Left lung (tissue), 1 donor: ENCODE measurements around a stretch of chr5.

DNA sequence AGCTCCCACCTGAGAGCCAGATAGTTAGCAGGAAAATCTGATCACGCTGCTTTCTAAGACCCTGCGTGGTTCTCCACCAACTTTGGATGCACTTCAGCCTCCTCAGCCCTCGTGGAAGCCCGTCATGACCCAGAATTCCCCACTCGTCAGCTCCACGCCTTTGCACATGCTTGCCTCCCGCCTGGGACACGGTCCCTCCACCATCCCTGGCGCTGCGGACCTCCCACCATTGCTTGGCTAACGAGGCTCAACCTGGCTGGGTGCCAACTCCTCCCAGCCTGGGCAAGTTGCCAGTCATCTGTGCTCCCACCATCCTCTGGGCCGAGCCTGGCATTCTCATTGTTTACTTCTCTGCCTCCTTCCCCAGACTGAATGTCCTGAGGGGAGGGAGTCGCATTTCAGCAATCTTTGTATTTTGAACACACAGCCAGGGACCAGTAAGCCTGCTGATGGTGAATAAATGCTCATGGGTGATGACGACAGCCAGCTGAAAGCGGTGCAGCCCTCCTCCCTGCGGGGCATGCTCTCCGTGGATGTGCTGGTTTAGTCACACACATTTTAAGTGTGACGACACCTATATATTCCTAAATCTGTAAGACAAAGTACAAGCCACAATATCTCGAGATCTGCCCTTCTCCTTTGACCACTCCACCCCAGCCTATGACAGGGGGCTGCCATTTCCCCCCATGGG, 37.5 kb downstream of the ANKRD33B start:
- PRO-cap, result no peak

GRCh38 chr5:10601895-10602891, 38.3 kb downstream of the ANKRD33B start:
- PRO-cap, result no peak

DNA sequence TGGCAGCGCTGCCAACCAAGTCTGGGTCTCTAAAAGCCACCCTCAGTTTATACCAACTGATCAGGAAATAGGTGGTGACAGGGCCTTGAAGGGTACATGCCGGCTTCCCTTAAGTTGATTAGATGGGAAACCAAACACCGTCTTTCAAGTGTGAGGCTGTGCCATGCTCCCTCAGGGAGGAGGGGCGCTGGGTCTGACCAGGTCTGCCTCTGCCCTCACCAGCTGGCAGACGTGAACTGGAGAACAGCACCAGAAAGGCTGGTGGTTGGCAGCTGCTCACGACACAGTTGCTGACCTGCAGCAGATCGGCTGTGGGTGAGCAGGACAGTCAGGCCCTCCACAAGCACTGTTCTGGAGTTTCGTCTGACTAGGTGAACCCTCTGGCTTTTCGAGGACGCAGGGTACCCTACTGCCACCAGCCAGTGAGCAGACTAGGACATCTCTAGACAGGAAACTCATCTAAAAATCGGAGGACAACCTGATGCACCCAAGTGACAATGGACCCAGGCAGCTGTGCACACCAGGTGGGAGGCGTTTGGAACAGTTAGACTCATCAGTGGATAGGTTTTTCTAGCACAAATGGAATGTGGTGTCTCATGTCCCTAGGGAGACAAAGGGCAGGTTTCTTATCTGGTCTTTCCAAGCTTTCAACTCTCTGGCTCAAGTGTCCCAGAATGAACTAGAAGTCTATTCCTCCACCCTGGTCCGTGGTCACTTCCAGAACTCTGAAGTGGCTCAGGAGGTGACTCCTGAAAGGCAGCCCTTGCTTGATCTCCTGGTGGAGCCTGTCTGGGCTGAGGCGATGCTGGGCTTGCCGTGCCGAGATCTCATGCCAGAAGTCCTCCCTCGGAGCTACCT, 81.2 kb downstream of the DAP start:
- PRO-cap, result no peak

GRCh38 chr5:10699117-10699836, 61.8 kb downstream of the DAP start:
- PRO-cap, result no peak

GRCh38 chr5:10762261-10762948, 1.4 kb upstream of the DAP start:
- PRO-cap, result no peak

GRCh38 chr5:10831409-10831955, 70.4 kb upstream of the DAP start:
- PRO-cap, result no peak

DNA sequence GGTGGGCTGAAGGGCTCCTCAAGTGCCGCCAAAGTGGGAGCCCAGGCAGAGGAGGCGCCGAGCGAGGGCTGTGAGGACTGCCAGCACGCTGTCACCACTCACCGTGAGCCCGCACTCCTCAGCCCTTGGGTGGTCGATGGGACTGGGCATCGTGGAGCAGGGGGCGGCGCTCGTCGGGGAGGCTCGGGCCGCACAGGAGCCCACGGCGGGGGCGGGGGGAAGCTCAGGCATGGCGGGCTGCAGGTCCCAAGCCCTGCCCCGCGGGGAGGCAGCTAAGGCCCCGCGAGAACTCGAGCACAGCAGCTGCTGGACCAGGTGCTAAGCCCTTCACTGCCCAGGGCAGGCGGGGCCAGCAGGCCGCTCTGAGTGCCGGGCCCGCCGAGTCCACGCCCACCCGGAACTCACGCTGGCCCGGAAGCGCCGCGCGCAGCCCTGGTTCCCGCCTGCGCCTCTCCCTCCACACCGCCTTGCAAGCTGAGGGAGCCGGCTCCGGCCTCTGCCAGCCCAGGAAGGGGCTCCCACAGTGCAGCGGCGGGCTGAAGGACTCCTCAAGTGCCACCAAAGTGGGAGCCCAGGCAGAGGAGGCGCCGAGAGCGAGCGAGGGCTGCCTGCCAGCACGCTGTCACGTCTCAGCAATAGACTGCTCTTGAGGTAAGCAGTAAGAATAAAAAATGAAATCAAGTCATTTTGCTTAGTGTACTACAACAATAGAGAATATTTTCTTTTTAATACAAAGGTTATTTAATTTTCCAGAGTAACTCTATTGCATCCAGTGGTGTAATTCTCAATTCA, 670.4 kb upstream of the CTNND2 start:
- PRO-cap, result unidirectional peak, plus-strand start at position 54 of the sequence

- PRO-cap, result no peak
Measured at GRCh38 chr5:12624557-12625140, 720.4 kb upstream of the CTNND2 start.

DNA sequence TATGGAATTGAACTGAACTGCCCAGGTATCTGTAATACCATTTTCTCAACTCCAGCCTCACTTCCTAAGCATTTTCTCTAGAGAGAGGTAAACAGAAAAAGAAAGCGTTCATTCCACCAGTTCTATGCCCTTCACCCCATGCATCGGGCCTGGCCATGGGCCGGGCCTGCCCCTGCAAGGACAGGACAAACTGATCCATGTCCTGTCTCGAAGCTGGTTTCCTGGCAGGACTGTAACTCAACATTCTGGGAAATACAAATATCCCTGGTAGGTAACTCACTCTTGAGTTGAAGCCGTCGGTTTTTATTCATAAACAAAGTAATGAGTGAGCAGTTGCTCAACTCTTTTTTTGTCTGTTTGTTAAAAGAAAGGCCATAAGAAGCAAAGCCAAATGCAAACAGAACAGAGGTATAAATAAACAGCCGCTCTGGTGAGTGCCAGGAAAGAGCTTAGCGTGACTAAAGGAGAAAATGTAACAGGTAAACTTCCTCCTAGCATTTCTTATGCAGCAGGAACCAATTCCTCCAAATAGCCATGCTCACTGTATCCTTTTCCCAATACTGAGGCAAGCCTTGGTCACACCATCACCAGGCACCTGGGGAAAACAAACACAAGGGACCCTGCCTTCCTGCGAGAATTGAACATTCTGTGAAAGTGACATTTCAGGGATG, 64.4 kb upstream of the DNAH5 start:
- PRO-cap, result unidirectional peak, minus-strand start at position 232 of the sequence; bidirectional peak, plus-strand start at position 405 of the sequence, minus-strand start at position 232 of the sequence

DNA sequence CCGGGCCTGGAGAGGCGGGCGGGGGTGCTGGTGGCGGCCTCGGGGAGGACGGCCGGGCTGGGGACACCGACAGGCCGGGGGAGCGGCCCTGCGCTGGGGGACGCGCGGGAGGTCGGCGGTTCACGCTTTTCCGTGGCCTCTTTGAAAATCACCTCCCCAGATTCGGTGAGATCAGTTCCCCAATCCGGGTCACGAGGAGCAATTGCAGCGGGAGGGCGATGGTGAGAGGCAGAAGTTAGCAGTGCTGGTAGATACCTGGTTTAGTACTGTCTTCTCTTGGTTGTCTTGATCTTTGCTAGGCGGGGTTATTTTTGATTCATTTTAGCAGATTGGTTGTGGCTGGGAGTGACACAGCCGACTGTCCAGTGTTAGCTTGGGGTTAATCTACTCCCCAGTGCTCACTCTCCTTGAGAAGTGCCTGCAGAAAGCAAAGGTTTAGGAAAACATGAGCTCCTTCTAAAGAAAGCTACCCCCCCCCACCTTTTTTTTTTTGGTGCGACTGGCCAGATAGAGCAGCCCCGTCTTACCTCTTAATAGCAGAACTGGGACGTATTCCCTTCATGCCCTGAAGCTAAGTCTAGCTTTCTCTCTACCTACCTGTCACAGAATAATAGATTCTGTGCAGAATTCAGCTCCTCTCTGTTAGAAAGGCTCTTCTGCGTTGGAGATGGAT, 2.0 kb downstream of the TRIO start:
- PRO-cap, result bidirectional peak, plus-strand start at position 72 of the sequence, minus-strand start outside the sequence

- PRO-cap, result no peak
Measured at GRCh38 chr5:14156396-14157496, 13.6 kb downstream of the TRIO start.

DNA sequence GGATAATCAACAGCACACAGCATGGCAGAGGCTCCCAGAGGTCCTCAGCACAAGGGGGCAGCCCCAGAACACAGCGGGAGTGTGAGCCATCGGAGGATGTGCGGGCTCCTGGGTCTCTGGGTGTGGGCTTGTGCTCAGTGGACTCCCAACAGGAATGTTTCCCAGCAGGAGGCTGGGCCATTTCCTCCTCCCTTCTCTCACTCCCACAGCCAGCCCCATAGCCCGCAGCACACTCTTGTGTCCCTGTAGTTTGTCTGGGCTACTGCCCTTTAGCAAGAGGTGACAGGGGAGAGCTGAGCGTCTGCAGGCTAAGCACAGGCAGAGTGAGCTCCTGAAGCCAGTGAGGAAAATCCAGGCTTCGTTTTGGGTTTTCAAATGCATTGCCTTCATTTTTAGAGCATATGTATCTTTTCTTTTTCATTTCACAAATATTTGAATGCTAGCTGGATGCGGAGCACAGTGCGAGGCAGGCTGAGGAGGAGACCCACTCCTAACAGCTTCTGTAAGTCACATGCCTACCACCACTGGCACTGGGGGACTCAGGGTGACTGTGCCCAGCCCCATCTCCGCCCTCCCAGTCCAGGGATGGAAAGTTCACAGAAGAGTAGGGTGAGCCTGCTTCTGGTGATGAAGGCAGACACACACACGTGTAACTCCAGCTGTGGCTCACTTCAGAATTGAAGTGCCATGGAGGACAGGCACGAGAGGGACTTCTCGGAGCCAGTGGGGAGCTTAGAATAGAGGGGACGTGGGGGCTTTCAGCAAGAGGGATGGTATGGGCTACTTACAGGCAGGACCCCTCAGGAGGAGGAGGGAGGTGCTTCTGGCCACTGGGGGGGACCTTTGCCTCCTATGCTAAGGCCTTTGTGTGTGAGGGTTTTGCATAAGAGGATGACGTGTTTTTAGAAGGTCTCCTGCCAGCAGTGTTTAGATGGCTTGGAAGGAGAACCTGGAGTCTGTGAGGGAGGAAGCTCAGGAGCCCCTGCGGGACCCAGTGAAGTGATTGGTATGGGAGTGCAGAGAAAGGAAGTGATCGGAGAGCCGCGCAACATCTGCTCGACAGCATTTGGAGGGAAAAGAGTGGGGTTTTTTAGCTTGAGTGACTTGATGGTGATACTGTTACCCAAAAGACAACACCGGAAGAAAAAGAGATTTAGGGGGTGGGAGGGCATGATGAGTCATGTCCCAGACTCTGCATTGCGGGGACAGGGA, 163.8 kb upstream of the OTULINL start:
- PRO-cap, result no peak

- PRO-cap, result no peak
Measured at GRCh38 chr5:14586987-14587680, 5.5 kb downstream of the OTULINL start.

GRCh38 chr5:14588737-14589639, 7.4 kb downstream of the OTULINL start:
- PRO-cap, result no peak

GRCh38 chr5:14663839-14664075, 761 bp upstream of the OTULIN start:
- PRO-cap, result bidirectional peak, plus-strand start at chr5:14663968, minus-strand start at chr5:14663909

GRCh38 chr5:14665751-14666502, 1.4 kb downstream of the OTULIN start:
- PRO-cap, result no peak

DNA sequence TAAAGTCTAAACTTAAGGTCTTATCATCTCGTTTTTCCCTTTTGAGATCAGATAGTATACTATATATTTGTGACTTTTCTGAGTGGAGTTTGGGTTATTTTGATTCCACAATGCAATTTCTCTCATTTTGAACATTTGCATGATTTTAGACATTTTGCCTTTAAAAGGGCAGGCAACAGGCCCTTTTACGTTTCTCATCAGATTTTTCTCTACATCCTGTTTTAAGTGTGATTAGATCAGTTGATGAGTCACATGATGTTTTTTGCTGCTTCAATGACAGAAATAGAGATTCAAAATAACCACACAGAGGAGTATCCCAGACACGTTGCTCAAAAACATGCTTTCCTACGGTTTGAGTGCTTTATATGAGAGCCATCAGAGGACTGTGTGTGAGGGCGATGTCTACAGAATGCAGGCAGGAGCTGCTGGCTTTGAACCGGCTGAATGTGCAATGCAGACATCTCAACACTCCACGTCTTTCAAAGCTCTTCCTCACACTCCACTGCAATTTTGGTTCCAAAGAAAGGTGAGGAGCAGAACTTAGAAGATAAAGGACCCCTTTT, 42.1 kb downstream of the OTULIN start:
- PRO-cap, result no peak

GRCh38 chr5:14712455-14713293, 48.2 kb downstream of the OTULIN start:
- PRO-cap, result no peak

- PRO-cap, result no peak
Measured at GRCh38 chr5:14864529-14864728, 7.1 kb downstream of the ANKH start.

- PRO-cap, result no peak
Measured at GRCh38 chr5:14868957-14869189, 2.7 kb downstream of the ANKH start.